Mesenchymal stem cell of the bone marrow (primary cell): ENCODE measurements around the genes SYNGAP1 and ANKS1A.

GRCh38 chr6:33418777-33419385, 974 bp upstream of the CUTA start:
- CAGE, long polyA plus RNA, result no peak

GRCh38 chr6:33419643-33420599, at the start of gene SYNGAP1:
SYNGAP1 (plus strand) TSS chr6:33420065.
- CAGE, long polyA plus RNA, result no peak

DNA sequence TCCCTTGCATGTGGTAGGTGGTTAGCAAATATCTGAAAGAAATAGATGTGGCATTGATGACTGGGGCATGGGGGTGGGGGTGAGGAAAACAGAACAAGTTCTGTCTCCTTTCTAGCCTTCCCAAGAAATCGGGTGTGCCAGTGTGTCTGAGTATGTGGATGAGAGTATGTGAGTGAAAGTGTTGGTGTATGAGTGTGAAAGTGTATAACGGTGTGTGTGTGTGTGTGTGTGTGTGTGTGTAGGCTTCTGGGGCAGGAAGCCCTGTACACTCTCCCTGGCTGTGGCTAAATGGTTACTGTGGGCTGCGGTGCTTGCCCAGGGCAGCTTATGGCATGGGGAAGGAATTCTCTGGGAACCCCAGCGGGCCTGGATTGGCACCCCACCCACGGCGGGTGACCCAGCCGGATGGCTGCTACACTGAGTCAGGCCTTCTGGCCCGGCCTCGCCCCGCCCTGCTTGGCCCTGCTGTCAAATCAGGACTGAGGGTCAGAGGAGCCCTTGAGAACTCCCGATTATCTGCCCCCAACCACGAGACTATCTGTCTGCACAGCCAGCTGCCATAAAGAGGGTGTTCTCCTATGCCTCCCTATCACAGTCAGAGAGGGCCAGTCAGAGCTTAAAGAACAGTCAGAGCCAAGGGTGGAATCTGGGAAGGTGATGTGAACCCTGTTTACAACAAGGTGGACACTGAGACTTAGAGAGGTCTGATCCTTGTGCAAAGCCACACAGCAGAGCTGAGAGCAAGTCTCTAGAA, 7.4 kb upstream of the ITPR3 start:
- CAGE, long polyA plus RNA, result no peak

GRCh38 chr6:33631849-33632992, 11.1 kb downstream of the ITPR3 start:
- CAGE, long polyA plus RNA, result no peak

GRCh38 chr6:33683016-33683553, 28.4 kb downstream of the UQCC2 start:
- CAGE, long polyA plus RNA, result no peak

DNA sequence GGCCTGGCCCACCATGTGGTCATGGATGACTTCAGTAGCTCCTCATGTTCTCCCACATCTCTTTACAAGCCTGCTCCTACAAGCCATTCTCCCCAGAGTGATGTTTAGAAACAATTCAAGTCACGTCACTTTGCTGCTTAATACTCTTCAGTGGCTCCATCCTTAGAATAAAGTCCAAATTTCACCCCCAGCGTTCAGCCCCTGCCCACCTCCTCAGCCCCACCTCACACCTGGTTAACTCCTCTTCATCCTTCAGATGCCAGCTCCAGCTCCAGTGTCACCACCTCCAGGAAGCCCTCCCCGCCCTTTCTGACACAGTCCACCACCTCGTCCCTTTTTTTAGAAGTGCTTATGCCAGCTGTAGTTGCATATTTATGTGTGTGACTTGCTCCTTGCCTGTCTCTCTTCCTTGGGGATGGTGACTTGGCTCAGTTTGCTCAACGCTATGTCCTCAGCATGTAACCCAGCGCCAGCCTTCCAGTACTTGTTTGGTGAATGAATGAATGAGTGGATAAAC, 3.5 kb upstream of the IP6K3 start:
- CAGE, long polyA plus RNA, result no peak

GRCh38 chr6:34239049-34239501, 2.4 kb downstream of the HMGA1 start:
- CAGE, long polyA plus RNA, result no peak

DNA sequence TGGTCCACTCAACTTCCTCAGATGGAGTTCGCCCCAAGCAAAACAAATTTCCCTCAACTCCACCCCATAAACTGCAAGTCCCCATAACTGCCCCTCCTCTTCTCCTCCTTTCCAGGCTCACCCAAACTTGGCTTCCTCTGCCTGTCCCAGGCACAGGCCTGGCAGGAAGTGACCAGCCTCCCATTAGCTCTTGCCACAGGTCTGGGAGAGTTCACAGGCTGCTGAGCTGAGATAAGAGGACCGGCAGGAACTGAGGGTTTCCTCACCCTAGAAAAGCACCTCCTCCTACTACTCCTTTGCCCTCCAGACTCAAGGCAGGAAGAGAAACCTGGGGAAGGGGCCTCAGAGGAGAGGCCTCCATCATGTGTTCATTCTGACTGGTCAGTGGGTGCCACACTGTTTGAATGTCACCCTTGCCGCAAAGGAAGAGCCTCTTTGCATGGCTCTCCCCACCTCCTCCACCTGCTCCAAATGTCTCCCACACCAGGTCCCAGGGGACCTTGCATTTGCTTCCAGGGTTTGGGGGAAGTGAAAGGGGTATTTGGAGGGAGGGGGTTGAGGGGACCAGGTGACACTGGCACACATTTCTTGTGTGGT, 24.6 kb upstream of the SMIM29 start:
- CAGE, long polyA plus RNA, result no peak

- CAGE, long polyA plus RNA, result no peak
These were observed 29.2 kb upstream of the SMIM29 start for GRCh38 chr6:34277761-34278587.

DNA sequence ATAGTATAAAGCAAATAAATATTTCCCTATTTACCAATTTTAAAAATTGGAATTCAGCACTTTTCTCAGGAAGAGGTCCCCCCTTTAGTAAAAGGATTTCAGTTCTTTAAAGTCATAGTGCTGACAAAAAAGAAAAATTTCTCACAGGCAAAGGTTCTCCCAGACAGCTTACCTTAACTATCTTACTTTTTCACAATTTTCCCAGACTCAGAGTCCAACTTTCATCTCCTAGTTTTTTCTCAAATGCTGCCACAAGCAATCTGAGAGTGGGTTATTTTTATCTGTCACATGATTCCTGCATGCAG, 50.0 kb upstream of the SMIM29 start:
- CAGE, long polyA plus RNA, result no peak

DNA sequence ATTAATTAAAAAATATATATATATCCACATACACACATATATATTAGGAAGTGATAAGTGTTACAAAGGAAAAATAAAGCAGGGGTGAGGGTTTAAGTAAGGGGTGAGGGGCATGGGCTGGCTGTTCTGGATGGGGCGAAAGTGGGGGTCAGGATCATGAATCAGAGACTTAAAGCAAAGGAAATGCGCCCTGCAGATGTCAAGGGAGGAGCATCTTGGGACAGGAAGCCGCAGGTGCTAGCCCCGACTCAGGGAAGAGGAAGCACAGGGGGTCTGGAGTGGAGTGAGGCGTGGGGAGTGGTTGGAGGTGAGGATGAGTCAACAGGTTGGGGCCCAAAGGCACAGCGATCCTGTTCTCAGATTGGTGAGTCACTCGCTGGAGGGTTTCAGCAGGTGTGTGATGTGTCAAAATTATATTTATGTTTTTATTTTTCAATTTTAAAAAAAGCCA, 18.9 kb downstream of the PACSIN1 start:
- CAGE, long polyA plus RNA, result no peak

DNA sequence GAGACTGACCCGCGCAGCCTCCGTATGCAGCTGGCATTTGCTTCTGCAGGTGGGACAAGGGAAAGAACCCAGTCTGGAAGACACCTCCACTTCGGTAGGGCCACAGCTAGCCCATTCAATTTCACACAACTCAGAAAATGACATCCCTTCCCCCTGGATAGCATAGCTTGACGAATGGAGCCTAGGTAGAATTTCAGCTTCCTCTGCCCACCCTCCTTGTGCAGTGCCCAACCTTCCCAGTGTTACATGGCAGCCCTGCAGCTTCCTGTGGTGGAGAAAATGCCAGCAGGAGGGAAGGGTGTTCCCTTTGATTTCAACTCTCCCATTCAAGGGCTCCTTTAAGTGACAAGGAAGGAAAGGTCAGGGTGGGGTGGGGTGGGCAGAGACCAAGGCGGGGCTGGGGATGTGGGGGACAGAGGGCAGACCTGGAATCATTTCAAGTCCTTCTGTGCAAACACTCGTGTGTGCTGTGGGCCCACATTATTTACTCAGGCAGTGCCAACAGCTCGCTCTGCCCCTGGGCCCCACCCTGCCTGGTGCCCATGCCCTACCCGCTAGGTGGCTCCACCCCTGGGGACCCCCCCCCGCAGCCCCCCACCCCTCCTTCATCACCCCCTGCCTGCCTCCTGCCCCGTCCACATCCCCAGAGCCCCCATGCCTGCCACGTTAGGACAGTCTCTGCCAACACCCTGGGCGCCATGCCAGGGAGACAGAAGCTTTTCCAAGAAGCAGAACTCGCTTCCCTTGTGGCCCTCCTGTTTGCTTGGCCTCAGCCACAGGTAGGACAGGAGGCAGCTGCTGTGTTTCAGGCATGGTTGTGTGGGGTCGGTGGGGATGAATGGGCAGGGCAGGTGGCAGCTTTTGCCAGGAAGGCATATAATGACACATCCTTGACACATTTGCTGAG, 9.5 kb downstream of the SPDEF start:
- CAGE, long polyA plus RNA, result no peak

DNA sequence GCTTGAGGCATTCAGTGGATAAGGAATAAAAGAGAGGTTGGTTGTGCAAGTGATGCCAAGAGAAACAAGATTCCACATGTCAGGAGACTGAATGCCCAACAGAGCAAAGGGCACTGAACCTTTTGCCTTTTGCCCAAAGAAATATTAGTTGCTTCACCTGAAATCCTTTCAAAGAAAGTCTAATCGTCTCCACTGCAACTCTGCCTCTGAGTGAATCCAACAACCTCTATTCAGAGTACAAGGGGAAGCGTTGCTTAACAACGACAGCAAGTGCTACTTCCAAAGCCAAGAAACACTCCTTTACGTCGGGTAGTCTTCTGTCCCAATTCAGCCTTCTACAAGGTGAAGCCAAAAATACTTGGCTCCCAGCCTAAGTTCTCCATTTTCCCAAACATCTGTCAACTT, 1.4 kb downstream of the ILRUN start:
- CAGE, long polyA plus RNA, result no peak

DNA sequence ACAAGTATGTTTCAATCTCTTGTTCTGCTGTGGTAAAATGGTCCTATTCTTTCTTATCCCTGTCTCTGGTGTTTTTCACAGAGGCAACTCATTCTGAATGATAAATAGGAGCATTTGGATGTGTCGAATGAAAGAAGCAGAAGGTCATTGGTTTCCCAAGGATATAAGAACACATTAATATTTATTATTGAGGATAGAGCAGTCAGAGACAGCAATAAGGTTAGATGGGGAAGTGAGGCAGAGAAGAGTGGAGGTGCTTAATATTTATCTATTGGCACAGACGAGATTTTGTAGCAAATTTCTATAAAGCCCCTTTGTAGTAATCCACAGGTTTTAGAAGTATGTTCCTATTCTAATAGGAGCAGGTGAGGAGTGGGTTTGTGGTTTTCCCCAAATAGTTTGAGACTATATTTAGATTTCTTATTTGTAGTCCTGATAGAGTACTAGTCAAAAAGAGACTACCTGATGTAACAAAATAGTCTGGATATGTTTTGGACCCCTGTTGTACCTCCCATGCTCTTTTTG, 5.5 kb downstream of the SNRPC start:
- CAGE, long polyA plus RNA, result no peak

DNA sequence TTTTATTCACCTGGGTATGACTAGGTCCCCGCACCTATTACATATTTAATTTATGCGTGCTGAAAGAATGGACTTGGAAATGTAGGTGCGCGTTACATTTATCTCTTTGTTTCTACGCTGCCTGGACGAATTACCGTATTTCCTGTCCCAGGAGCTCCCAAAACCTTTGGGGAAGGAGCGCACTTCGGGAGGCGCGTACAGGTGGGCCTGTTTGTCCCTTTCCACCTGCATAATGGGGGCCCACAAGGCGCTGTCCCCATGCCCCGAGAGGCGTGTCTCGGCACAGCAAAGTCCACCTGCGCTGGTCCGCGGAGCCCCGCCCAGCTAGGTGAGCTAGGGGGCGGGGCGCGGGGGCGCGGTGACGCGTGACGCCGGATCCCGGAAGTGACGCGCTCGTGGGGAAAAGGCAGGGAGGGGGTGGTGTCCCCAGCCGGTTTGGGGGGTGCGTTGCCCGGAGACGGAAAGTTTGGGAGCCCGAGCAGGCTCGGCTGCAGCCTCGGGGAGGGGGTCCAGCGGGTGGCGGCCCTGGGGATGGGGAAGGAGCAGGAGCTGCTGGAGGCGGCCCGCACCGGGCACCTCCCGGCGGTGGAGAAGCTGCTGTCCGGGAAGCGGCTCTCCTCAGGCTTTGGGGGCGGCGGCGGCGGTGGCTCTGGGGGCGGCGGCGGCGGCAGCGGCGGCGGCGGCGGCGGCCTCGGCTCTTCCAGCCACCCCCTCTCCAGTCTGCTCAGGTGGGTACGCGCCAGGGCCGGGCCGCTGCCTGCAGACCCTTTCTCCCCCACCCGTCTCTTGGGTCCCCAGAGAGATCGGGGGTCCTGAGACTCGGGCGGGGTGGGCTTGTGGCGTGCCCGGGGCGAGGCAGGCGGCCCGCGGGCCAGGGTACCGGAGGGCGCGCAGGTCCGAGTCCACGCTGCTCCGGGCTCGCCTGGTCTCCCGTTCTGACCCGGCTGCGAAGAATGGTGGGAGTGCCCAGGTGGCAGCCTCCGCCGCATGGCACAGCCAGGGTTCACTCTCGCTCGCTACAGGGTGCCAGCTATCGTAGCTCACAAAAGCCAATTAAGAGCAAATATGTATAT, at the start of gene ANKS1A:
Gene ANKS1A, plus strand, starts transcription at position 384 of the 1,073 bp plus-strand sequence.
- CAGE, long polyA plus RNA, result no peak

DNA sequence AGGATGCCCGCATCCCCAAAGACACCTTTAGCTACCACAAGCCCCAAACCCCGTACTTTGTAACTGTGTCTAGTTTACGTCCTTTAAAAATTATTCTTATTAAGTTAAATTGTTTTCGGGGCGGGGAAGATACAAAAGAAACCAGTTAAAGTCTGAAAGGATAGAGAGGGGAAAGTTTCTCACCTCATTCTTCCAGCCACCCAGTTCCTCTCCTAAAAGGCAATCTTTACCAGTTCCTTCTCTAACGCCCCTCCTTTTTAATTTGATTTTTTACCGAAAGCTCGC, 1.1 kb upstream of the ZNF76 start:
- CAGE, long polyA plus RNA, result no peak

DNA sequence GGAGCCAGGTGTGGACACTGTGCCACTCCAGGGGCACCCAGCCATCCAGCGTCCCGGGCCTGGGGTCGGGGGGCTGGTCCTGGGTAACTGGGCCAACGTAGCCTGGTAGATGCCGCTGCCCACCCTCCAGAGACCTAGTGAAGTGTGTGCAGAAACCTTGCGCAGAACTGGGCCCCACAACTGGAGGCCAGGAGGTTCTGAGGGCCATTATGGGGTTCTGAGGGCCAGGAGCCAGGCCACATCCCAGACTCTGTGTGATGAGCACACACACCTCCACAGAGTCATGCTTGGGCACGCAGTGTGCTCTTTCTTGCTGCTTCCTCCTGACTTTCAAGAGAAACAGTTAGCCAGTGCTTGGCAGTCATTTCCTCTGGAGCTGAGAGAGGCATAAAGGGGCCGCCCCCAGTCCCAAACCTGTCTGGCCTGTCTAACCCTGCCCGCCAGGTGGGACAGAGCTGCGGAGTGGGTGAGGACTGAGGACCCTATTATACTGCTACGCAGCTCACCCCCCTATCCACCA, 457 bp downstream of the DEF6 start:
- CAGE, long polyA plus RNA, result no peak

- CAGE, long polyA plus RNA, result no peak
These were observed 18.5 kb downstream of the PPARD start for GRCh38 chr6:35360808-35361405.

- CAGE, long polyA plus RNA, result no peak
These were observed 51.7 kb downstream of the PPARD start for GRCh38 chr6:35394076-35394408.

DNA sequence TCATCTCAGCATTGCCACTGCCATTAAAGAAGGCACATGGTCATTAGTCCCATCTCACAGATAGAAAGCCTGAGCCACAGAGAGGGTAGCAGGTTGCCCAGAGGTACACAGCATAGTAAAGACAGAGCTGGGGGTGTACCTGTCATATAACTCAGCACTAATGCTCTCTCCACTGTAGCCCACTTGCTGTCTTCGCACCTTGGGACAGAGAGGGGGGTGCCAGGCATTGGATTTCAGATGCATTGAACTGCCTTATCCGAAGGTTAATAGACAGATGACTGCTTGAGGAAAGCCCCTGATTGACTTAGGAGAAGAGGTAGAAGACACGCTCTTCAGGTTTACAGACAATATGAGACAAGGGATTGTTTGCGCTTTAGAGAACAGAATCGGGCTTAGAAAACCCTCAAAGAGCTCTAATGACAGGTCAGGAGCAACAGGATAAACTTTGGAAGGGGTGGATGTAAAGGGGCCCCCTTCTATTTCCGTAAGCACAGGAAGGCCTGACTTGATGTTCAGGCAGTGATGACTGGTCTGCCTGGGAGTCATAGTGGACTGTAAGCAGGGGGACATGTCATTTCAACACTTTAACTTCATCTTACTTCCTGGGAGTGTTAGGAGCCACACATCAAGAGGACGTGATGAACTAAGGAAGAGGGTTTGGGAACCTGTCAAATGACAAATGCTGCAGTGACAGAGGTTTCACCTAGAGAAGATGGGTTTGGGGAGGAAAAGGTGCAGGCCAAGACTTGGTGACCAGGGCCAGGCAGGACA, 52.7 kb downstream of the PPARD start:
- CAGE, long polyA plus RNA, result no peak